Diencephalon (tissue), 2 donors: Measurements from ENCODE around the genes TAF11, PPARD and TEAD3.

DNA sequence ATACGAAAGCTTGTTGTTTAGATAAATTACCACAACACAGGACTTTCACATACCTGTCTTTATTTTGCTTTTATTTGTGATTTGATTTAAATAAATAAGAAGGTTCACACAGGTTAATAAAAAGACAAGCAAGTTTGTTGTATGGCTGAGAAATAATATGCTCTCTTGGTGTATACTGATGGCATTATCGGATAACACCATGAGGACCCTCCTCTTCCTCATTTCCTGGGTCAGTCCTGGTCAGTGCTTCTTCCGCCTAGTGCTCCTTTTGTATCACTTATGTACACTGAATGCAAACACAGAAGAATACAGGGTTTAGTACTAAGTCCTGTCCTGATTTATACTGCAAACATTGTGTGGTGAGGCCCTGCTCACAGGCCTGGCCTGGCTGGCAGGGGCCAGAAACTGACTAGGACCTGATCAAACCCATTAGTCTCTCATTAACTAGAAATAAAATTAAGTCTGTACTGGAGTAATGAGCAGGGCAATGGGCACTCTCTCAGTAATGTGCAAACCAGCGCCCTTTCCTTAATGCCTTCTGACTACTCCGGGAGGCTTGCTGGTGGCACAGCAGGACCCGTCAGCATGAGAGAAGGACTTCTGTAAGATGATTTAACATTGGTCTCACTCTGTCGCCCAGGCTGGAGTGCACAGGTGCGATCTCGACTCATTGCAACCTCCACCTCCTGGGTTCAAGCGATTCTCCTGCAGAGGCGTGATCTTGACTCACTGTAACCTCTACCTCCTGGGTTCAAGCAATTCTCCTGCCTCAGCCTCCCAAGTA, 39.7 kb upstream of the SPDEF start:
- RAMPAGE, long total RNA = no peak

DNA sequence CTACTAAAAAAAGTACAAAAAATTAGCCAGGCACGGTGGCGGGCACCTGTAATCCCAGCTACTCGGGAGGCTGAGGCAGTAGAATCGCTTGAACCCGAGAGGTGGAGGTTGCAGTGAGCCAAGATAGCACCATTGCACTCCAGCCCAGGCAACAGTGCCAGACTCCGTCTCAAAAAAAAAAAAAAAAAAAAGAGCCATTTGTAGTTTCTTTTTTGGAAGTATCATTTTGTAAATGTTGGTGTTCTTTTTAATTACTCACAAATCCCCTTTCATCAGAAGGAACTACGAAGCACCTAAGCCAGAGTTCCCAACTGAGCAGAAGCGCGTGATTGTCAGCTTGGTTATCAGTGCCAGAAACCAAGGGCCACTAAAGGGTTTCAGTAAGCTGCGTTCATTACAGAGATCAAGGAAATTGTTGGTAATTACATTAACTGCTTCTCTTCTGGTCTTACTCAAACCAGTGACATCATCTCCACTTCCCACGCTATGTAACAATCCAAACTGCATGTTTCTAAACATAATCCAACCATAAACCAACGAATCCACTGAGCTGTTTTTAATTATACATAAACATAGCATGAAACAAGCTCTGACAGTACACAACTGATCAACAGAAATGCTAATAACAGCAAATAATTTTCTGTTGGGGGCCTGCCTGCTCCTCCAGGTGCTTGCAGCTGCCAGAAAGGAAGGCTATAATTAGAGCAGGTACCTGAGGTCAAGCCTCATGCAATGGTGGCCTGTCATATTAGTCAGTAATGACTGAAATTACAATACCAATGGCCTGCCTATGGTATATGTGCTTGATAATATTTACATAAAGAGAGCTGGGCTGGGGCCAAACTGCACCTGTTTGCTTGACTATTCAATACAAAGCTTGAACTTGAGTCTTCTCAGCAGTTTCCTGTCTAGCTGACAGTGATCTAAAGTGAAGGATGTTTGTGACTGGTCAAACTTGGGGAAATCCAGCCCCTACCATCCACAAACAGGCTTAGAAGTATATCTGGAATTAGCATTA, 40.2 kb downstream of the ILRUN start:
- RAMPAGE, long total RNA = no peak

GRCh38 chr6:34674535-34675428, 21.8 kb downstream of the ILRUN start:
- RAMPAGE, long total RNA = no peak

DNA sequence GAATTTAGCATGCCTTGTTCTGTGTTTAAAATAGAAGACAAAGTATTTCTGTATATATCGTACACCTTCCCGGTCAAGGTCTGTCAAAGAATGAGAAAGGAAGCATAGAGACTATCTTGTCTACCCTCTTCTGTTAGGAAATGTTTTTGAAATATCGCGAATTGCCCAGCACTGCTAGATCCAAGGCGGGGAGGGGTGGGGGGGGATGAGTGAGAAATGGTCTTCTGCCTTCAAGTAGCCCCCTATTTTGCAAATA, 825 bp upstream of the ILRUN start:
- RAMPAGE, long total RNA = no peak

DNA sequence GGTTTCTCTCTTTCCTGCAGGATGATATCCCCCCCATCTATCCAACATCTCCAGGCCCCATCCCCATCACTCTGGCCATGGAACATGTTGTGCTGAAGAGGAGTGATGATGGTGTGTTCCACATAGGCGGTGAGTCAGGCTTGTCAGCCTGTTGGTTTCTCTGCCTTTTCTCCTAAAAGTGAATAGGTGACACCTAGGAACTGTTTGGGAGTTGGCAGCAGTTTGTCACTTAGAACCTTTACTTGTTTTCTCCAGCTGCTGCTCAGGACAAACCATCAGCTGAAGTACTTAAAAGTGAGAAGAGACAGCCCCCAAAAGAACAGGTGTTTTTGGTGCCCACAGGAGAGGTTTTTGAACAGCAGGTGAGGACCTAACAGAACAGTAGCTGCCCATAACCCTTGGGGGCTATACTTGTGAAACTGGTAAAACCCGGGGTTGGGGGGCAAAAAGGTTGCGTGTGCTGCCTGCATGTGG, 16.2 kb downstream of the TAF11 start:
- RAMPAGE, long total RNA = no peak

- RAMPAGE, long total RNA = start-site peak on the minus strand at chr6:34887963-34888057, 1,488 and 913 reads in 2 replicates
Measured at GRCh38 chr6:34887577-34888713, at the start of gene TAF11. Gene TAF11 (minus strand): TSS chr6:34888042.

- RAMPAGE, long total RNA = no peak
Measured at GRCh38 chr6:34934540-34934962, 45.5 kb downstream of the ANKS1A start.

- RAMPAGE, long total RNA = no peak
Measured at GRCh38 chr6:34958577-34959369, 69.7 kb downstream of the ANKS1A start.

DNA sequence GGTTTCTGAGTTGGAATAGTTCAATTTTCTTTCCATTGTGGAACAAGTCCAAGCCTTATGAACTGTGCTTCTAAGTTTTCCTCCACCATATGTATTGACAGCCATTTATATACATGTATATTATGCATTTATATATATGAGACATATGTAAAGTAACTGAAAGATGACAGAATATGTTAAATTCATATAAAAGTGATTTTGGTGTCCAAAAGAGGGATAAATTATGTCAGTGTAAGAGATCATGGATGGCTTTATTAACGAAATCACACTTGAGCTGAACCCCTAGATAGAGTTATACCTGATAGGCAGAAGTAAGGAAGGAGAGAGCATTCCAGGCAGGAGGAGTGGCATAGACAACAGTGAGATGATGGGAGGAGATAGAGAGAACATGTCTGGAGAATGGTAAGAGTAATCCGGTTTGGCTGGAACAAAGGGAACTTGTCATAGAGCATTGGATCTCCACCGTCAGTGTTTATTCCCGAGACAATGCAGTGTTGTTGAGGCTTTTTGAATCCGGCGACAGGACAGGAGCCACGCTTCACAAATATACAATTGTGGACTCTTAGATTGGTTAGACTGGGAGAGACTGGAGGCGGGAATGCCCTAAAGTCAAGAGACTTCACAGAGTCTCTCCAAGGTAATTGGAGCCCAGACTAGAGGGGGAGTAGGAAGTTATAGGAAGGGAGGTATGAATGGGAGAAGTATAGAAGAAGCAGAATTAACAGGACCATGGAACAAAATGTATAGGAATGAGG, 119.7 kb downstream of the ANKS1A start:
- RAMPAGE, long total RNA = no peak

GRCh38 chr6:35080812-35081724, 60.1 kb downstream of the TCP11 start:
- RAMPAGE, long total RNA = no peak

- RAMPAGE, long total RNA = no peak
Measured at GRCh38 chr6:35147999-35148733, 7.0 kb upstream of the TCP11 start.

GRCh38 chr6:35328121-35328588, 14.2 kb upstream of the PPARD start:
- RAMPAGE, long total RNA = no peak

DNA sequence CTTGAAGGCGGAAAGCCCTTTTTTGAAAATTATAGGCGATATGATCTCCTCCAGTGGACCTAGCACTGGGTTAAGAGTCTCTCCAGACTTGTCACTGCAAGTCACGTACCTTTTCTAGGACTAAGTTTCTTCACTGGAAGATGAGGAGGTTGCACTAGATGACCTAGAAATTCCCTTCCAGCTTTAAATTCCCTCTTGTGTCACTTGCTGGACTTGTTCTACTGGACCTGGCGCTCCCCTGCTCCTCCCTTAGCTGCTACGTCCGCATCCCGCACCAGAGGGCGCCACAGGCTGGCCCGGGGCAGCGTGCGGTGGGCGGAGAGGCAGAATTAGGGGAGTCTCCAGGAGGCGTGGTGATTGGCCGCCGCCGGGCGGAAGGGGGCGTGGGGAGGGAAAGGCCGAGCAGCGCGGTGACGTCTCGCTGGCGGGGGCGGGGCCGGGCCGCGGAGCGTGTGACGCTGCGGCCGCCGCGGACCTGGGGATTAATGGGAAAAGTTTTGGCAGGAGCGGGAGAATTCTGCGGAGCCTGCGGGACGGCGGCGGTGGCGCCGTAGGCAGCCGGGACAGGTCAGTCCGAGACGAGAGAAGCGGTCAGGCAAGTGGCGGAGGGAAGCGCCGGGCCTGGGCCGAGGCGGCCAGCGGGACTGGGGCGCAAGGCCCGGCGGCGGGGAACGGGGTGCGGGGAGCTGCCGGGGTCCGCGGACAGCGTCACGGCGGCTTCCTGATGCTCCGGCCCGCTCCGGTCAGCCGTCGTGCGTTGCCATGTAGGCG, at the start of gene PPARD:
PPARD (plus strand) TSS at position 444 of the 771 bp plus-strand sequence.
- RAMPAGE, long total RNA = no peak

DNA sequence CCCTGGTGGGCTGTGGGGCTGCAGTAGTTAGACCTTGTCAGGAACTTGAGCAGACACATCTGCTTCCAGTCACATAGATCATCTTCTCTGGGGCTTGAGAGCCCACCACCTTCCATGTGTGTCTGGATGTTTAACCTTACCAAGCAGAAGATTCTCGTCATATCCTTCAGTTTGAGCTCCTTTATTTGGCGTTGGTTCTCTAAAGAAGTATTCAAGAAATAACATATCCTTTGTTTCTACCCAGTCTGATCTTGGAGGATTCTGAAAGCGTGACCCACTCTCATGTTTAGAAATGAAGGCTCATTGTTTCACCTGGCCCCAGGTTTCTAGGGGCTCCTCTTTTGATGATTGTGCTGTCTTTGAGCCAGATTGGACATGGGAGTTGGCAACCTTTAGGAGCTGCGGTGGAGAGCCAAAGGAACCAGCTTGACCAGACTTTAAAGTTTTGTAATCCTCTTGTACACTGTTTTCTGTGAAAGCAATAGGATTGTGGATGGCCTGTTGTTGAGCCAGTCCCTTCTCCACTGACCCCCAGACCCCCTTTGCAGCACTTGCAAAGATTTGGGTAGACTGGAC, 2.1 kb downstream of the PPARD start:
- RAMPAGE, long total RNA = no peak

DNA sequence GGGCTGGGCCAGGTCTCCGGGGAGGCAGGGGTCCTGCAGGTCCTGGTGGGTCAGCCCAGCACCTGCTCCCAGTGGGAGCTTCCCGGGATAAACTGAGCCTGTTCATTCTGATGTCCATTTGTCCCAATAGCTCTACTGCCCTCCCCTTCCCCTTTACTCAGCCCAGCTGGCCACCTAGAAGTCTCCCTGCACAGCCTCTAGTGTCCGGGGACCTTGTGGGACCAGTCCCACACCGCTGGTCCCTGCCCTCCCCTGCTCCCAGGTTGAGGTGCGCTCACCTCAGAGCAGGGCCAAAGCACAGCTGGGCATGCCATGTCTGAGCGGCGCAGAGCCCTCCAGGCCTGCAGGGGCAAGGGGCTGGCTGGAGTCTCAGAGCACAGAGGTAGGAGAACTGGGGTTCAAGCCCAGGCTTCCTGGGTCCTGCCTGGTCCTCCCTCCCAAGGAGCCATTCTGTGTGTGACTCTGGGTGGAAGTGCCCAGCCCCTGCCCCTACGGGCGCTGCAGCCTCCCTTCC, 24.7 kb upstream of the FANCE start:
- RAMPAGE, long total RNA = no peak

- RAMPAGE, long total RNA = no peak
Measured at GRCh38 chr6:35435700-35436059, 16.5 kb upstream of the FANCE start.

DNA sequence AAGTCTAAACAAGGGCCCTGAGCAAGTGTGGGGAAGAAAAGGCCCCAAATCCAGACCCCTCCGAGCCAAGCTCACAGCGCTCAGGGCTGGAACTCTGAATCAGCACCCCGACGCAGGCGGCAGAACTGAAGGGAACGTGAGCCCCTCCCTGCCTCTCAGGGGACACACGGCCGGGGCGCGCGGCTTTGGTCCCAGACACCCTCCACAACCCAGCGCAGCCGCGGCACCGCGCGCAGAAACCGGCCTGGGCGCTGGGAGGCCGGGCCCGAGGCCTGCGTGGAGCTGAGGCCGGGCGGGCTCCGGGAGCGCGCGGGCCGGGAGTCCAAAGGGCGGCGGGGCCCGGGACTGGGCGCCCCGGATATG, 726 bp downstream of the TEAD3 start:
- RAMPAGE, long total RNA = no peak

DNA sequence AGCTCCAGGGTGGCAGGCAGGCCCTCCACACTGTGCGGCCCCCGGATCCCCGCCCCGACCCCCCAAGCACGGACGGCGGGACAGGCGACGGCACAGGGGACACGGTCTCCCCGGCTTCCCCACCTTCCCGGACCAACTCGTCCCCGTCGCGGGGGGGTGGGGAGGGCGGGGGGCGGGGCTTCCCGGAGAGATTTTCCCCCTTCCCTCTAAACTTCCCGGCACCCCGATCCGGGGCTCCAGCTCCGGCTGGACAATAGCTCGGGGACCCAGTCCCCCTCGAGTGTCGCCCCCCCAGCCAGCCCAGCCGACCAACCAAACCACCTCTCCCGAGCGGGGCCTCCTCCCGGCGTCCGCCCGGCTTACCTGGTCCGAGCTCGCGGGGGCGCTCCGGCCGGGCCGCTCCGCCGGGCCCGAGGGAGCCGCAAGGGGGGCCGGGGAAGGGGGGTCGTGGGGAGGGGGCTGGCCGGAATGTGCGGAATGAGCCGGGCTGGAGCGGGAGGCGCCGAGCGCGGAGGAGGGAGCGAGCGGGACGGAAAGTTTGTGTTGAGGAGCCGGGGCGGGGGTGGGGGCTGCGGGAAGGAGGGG, at the start of gene TEAD3:
TEAD3 (minus strand) TSS at position 545 of the 585 bp plus-strand sequence.
- RAMPAGE, long total RNA = no peak

GRCh38 chr6:35591039-35591549, 78.4 kb upstream of the TULP1 start:
- RAMPAGE, long total RNA = no peak

- RAMPAGE, long total RNA = no peak
Measured at GRCh38 chr6:35602269-35603174, 86.2 kb downstream of the FKBP5 start.